Caco-2 (cell line): ENCODE data around the gene NID1.

DNA sequence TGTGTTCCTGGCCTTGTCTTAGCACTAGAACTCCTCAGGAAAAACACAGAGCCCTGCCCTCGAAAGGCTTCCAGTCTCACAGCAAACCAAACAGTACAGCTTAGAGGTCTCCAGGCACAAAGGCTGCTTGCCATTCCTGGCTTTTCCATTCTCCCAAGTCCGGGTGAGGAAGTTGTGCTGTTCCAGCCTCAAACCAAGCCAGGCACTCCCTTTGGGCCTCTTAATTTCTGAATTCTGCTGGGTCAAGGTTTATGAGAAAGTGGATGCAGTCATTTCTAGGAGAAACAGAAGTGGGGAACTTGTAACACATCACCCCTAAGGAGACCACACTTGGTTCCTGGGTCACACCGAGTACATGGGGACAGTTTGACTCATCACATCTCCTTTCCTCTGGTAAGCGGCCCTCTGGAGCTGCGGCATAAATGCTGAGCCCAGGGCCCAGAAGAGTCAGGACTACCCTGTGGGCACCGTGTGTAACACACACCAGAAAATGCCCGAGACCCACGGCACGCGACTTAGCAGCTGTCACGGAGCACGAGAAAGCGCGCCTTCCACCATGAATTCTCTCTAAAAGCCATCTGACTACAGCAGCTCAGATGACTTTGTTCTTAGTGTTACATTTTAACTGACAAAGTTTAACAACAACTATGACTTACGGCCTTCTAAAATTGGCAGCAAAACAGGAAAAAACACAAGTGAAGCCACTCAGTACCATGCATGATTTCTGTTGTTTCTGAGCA lies 51.1 kb downstream of the TOMM20 start:
- PRO-cap: no peak
- RRBS: no CpG with 5 or more reads among the region's 15 CpGs

DNA sequence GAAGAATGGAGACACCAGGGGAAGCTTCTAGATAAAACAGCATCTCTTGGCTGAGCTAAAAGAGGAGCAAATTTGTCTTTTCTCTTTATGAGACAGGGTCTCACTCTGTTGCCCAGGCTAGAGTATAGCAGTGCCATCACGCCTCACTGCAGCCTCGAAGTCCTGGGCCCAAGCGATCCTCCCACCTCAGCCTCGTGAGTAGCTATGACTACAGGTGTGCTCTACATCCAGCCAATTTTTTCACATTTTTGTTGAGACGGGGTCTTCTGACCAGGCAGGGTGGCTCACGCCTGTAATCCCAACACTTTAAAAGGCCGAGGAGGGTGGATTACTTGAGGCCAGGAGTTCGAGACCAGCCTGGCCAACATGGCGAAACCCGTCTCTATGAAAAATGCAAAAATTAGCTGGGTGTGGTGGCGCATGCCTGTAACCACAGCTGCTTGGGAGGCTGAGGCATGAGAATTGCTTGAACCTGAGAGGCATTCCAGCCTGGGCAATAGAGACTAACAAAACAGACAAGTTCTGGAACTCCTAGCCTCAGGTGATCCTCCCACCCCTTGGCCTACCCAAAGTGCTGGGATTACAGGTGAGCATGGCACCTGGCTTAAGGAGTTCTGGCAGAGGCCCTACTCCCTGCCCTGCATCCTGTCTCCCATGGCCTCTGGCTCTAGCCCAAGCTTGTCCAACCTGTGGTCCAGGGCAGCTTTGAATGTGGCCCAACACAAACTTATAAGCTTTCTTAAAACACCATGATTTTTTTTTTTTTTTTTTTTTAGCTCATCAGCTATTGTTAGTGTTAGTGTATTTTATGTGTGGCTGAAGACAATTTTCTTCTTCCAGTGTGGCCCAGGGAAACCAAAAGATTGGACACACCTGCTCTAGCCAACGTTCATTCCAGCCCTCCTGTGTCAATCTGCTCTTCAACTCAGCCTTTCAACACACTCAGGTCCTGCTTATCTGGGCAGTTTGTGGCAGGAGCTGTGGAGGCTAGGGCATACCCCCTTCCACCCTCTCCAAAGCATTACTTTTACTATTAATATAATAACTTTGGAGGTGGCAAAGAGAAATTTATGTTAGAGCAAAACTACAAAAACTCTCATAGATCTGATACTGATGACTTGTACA lies 20.5 kb downstream of the TOMM20 start:
- PRO-cap: no peak
- RRBS: no CpG with 5 or more reads among the region's 12 CpGs

- PRO-cap: no peak
- RRBS: no CpG with 5 or more reads among the region's 12 CpGs
These were observed 1.4 kb downstream of the ARID4B start for GRCh38 chr1:235326520-235326943.

DNA sequence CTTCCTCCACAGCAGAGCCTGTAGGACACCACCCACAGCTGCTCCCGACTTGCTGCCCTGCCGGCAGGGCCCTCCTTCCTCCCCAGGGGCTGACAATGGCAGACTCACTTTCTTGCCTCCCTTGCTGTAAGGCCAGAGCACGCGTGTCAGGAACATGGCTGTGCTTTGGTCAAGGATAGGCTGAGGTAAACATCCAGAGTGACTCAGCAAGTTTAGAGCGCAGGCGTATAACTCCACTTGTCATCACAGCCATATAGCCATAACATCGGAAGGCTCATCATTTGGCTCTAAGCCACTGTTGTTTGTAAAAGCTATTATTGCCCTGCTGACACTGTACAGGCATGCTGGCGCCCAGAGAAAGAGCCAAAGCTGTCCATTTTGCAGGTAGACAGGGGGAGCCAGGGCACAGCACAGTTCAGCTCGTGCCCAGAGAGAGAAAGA lies 60.7 kb downstream of the GNG4 start:
- PRO-cap: no peak
- RRBS: no CpG with 5 or more reads among the region's 9 CpGs

DNA sequence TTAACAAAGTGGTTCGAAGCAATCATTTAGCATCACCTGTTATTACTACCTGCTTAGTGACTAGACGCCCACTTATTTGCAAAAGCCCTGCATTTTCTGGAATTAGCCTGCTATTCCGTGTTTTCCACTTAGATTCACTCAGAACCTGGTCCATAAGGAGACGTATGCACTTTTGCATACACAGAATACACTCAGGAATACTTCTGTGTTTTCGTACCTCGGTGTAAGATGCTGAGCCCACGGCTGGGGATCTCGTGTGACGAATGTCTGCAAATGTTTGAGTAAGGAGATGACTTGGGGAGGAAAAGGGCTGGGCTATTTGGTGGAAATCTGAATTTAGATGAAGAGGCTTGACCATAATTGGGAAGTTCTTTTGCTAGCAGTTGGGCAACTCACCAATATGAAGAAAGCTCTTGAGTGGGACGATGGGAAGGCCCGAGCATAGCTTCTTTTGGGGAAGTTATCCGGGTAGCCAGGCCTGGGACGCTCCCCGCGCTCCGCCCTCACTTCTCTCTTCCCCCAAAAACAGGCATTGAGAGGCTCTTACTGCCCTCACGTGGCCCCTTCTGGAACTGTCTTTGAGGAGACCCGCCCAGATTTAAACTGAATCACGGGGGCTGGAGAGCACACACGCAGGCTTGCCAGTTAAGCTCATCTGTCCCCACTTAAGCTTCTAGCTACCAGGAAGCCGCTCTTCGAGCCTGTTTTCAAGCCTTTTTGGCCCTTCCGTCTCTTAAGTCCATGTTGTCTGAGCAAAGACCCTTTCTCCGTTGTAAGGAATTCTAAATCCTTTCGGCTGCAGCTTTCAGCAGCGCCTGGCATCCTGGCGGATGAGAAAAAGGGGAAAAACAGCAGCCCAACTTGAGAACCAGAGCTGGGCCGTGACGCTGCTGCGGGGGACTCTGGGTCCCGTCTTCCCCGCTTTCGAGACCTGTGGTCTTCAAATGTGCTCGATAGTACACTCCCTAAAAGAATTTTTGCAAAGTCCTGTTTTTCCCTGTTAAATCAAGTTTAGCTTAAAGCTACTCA lies 93.2 kb downstream of the NID1 start:
- PRO-cap: bidirectional peak, plus-strand start at position 601 of the sequence, minus-strand start at position 527 of the sequence
- RRBS: no CpG with 5 or more reads among the region's 34 CpGs

DNA sequence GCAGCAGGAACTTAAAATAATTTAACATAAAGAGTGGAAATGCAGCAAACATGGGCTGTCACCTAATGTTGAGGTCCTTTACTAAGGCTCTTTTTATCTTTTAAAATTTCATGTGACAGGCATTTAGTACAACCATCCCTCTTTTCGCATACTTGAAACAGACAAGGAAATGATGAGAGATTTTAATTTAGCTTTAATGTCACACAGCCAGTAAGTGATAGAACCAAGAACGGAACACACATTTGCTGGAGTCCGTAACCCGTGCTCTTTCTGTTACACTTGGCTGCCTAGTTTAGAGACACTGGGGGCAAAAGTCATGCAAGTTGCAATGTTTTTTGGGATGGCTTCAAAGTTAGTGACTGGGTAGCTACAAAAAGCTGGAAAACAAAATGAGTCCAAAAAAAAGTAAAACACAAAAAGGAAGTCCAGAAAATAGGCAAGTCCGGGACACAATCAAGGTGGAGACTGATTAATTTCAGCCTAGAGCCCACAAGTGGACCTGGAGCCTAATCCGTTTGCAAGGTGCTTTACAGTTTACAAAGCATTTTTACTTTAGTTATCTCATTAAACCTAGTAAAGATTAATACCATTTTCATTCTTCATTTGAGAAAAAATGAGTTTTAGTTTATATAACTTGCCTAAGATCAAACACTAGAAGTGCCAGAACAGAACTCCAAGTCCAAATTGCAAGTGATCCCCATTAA lies 5.8 kb downstream of the NID1 start:
- PRO-cap: no peak
- RRBS: no CpG with 5 or more reads among the region's 6 CpGs

DNA sequence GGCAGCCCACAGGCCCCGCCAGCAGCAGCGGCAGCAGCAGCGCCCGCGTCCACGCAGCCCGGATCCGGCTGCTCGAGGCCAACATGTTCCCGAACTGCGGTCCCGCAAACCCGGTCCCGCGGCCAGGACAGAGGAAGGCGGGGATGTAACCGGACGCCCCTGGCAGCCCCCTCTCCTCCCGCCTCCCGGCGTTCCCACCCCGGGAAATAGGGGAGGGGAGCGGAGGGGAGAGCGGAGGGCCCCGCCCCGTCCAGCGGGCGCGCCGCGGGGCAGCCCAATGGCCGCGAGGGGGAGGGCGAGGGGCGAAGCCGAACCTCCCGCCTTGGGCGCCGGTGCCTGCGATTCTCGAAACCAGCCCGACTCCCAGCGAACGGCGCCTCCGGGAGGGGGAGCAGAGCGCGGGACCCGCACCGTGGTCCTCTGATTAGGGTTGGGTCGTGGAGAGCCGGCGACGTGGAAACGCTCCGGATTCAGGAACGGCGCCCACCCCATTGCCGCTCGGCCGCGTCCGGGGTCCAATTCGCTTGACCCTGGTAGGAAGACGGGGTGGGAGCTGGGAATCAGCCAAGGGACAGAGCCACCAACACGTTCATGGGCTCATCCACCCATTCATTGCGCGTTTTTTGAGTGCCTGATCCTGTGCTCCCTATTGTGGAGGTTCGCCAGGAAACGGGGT lies at the start of gene NID1:
NID1 (minus strand) TSS at position 96 of the 676 bp plus-strand sequence.
- PRO-cap: bidirectional peak, plus-strand start at position 339 of the sequence, minus-strand start at position 96 of the sequence
- RRBS: 41% methylated on average over 41 of the region's 70 CpGs

DNA sequence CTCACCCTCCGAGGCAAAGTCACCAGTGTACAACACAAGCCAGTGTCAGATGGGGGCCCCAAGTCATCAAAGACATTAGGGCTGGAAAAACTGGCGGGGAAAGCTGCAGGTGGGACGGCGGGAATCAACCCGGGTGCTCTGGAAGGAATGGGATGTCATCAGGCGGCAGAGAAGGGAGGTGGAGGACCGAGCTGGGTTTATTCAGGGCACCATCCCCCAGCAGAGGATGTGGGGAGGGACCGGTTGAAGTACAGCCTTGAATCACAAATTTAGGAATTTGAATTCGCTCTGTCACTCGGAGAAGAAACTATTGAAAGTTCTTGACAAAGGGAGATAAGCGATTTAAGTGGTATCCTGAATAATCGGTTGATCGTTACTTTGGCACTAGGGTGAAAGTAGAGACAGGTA lies 785 bp upstream of the NID1 start:
- PRO-cap: no peak
- RRBS: 92% methylated on average over 3 of the region's 13 CpGs

DNA sequence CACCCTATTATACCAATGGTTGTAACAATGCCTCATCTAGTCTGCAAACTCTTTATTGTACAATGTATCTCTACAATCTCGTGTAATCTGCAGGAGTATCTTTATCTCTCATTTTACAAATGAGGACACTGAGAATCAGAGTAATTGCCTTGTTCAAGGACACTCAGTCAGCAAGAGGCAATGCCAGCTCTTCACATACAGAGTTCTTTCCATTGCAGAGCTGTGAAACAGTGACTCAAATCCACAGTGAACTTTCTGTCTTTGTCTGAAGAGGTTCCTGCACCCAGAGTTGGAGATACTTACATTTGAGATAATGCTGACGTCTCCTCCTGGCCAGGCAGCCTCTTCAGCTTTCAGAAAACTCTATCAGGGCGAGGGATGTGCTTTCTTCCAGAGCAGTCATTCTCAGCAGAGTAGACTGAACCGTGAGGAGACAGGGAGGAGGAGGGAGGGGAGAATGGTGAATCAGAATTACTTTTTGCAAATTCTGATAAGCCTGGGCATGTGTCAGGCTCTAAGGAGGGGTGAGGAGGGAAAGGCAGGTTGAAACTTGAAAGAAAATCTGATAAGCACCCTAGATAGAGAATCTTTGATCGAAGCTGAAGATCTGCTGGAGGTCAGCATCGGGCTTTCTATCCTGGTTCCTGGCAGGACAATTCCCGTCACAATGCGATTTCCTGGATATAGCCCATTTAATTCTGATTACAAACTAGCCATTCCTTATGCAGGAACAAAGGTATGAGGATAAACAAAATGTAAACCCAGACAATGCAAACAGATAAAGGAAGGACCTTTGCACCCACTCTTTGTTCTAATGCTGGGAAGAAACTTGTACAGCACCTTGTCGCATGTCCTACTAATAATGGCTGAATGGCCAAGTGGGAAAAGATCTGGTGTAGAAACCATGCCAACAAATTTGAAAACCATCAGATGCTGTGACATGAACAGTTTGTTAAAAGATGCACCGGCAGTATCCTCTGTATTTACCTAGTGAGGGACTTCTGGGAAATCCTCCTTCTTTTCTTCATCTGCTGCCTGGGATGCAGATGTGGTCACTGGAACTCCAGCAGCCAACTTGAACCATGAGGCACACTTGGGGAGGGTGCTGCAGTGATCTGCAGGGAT lies 19.0 kb upstream of the NID1 start:
- PRO-cap: bidirectional peak, plus-strand start at position 592 of the sequence, minus-strand start at position 420 of the sequence; bidirectional peak, plus-strand start at position 859 of the sequence, minus-strand start at position 666 of the sequence
- RRBS: no CpG with 5 or more reads among the region's 10 CpGs

- PRO-cap: no peak
- RRBS: 60% methylated on average over 3 of the region's 17 CpGs
These were observed 1.2 kb downstream of the GPR137B start for GRCh38 chr1:236143418-236144035.

- PRO-cap: no peak
- RRBS: no CpG with 5 or more reads among the region's 14 CpGs
These were observed 33.7 kb upstream of the LGALS8 start for GRCh38 chr1:236490092-236490454.

GRCh38 chr1:236490544-236490865 lies 33.3 kb upstream of the LGALS8 start:
- PRO-cap: no peak
- RRBS: no CpG with 5 or more reads among the region's 8 CpGs

DNA sequence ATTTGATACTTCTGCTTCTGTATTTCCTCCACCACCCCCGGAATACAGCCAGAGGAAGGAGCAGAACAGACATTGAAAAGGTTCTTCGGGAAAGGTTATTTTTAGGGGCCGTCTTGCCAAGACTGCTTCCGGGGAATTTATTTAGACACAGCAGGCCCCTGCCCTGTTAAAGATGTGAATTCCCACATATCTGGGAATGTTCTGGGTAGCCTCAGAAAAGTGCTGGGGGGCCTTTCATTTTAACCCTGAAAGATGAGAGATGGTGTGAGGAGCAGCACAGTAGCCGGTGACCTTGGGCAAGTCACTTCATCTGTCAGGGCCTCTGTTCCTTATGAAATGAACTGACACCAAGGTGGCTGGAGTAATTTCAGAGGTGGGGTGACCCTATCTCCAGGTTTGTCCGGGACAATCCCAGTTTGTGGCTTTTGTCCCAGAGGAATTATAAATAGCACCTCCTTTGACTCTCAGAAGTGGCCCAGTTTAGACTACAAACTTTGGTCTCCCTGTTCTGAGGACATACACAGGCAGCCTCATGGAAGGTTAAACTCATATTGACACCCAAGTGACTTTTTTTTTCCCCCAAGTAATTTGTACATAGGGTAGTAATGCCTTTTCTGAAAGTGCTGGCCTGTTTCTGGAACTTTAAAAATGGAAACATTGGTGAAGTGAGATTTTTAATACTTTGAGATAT lies 14.5 kb downstream of the ACTN2 start:
- PRO-cap: no peak
- RRBS: 58% methylated on average over 5 of the region's 6 CpGs

DNA sequence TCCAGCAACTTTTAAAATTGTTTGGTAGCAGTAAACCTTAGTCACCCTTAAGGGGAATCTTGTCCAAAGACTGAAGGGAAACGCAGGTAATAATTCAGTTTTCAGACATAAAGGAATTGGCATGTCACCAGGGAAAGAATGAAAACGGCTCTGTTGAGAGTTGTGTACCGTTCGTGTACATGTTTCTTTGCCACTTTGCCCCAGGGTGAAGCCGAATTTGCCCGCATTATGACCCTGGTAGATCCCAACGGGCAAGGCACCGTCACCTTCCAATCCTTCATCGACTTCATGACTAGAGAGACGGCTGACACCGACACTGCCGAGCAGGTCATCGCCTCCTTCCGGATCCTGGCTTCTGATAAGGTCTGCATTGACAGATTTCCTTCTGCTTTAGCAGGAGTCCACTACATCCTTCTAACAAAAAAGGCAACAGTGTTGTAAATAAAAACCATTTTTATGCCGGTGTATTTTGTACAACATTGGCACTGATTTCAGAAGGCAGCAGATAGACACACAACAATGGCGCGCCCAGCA lies 34.2 kb upstream of the MTR start:
- PRO-cap: no peak
- RRBS: 100% methylated on average over 2 of the region's 17 CpGs

- PRO-cap: no peak
- RRBS: no CpG with 5 or more reads among the region's 7 CpGs
These were observed 1.0 kb downstream of the MTR start for GRCh38 chr1:236796200-236796428.

DNA sequence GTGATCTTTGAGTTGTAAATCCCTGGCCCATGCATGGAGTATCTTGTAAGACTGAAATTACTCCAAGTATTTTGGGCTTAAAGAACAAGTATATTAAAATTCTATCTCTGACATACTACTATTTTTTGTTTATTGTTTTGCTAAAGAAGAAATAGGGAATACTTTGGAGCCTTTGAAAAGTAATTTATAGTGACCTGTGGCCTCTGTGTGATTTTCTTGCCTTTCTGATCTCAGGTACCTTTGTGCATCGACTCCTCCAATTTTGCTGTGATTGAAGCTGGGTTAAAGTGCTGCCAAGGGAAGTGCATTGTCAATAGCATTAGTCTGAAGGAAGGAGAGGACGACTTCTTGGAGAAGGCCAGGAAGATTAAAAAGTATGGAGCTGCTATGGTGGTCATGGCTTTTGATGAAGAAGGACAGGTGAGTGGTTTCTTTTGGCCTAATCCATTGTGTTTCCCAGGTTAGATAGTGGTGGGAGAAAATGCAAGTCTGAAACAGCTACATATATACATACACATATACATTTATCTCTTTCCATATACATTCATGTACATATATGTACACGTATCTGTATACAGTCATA lies 43.2 kb downstream of the MTR start:
- PRO-cap: no peak
- RRBS: no CpG with 5 or more reads among the region's 3 CpGs

DNA sequence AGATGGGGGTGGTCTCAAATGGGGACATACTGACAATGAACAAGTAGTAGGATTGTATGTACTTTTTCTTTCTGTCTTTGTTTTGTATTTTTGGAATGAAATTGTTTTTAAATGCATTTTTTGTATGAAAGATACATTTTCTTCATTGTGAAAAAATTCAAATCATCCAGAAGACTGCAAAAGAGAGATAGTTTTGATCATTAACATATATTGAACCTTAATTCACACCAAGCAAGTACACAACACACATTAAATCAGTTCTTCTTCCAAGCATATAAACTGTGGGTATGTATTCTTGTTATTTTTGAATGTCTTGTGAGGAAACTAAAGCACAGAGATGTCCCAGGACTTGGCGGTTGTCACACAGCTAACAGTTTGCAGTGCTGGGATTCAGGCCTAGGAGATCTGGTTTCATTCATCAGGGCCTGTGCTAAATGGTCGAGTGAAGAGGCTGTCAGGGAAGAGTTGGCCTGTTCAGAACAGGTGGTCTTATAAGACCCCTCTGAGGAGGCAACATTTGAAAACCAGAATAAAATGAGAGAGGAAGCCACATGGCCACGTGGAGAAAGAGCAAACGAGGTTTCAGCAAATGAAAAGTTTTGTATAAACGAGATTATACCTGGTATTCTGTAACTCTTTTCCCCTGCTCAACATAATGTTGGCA lies 45.1 kb downstream of the MTR start:
- PRO-cap: no peak
- RRBS: no CpG with 5 or more reads among the region's 5 CpGs

DNA sequence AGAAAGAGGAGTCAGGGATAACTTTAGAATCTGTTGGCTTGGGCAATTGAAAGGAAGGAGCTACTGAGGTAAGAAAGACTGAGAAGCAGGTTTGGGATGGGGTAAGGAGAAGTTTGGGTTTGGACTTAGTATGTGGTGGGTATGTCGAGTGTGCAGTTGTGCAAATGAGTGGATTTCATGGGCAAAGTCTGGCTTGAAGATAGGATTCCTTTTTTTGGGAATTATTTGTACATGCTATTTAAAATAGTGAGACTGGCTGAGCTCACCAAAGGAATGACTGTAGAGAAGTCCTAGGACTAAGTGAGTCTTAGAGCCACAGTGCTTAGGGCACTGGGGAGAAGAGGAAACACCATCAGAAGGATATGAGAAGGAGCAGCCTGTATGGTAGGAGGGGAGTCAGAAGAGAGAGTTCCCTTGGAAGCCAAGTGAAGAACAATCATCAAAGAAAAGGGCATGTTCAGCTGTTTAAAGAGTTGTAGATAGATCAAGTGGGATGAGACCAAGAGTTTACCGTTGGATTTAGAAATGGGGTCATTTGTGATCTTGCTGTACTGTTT lies 48.7 kb downstream of the MTR start:
- PRO-cap: no peak
- RRBS: no CpG with 5 or more reads among the region's 2 CpGs

- PRO-cap: no peak
- RRBS: no CpG with 5 or more reads among the region's 7 CpGs
These were observed 103.4 kb downstream of the MT1HL1 start for GRCh38 chr1:236900584-236901505.

DNA sequence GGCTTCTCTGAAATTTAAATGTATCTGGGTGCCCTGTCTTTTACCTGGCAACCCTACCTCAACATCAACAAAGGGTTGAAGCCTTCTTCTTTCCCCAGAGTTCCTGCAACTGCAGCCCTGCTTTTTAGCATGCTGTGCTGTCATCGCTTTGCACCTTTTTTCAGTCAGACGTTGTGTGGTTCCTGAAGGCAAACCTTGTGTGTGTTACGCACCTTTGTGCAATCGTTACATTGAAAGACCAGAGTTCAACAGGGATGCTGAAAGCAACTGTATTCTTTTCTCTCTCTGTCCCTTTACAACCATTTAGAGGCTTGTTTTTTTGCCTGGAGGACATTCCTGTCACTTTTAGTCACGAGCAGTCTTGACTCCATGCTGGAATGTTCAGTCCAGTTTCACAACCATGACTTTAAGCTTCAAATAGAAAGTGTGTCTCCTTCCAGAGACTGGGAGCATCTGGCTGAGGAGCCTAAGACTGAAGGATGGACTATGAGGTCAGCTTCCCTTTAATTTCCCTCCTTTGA lies 10.7 kb upstream of the RYR2 start:
- PRO-cap: no peak
- RRBS: no CpG with 5 or more reads among the region's 5 CpGs